ENCODE measurements around a stretch of chr9.

DNA sequence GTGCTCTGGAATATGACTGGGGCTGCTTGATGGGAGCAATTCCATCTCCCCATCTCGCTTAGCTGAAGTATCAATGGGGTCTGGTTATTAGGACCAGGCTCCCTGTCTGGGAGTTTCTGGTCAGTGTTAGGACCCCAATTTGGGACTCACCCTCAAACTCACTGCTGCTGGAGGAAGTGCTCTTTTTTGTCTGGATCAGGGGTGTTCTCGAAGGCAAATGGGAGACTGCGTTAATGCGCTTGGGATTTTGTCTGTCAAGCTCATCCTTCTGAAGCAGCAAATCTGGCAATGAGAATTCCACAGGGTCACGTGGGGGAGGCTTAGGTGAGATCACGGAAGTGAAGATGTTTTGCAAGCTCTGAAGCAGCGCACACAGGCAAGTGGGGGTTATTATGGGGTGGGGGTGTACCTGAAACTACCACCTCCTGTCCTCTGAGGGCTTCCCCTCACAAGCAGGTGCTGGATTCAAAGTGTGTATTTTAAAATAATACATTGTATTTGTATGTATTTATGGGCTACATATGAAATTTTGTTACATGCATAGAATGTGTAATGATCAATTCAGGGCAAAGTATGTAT is 10.5 kb upstream of the TEX53 start:
- RAMPAGE, long total RNA: no peak
- RRBS: no CpG with 5 or more reads among the region's 7 CpGs

DNA sequence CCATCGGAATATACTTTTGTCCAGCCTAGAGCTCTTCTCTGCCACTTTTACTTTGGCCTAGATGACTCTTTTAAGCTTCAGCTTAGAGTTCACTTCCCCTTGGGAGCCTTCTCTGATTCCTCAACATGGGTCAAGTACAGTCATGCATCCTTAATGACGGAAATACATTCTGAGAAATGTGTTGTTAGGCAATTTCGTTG is 14.9 kb upstream of the TNFSF15 start:
- RAMPAGE, long total RNA: no peak
- RRBS: no CpG with 5 or more reads among the region's 3 CpGs

DNA sequence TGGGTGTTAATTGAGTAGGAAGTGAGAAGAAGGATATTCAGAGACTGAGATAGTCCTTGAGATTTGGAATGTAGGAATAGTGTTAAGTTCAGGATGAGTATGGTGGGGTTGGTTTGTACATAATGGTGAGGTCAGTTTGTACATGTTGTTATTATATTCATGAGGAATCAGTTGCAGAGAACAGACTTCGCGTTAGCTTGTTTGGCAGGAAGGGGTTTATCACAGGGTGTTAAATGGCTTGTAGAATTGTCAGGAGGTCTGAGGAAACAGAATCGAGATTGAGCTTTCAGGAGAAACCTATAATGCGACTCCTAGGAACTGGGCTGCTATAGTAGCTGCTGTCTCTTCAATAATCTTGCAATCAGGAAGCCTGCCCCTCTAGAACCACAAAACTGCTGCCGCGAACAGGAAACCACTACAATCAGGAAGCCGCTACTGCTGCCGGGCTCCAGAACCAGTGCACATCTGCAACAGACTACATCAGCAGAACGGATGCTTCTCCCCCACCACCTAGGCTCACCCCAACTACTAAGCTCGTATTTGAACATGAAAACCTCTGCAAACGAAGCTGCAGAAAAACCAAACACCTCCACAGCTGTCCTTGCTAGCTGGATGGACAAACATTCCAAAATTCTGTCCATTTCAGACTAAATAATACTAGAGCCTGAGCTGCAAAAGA is 31.7 kb downstream of the TNFSF8 start:
- RAMPAGE, long total RNA: no peak
- RRBS: no CpG with 5 or more reads among the region's 11 CpGs

- RAMPAGE, long total RNA: no peak
- RRBS: no CpG with 5 or more reads among the region's 4 CpGs
These were observed 22.2 kb downstream of the TNFSF8 start for GRCh38 chr9:114908021-114908830.

DNA sequence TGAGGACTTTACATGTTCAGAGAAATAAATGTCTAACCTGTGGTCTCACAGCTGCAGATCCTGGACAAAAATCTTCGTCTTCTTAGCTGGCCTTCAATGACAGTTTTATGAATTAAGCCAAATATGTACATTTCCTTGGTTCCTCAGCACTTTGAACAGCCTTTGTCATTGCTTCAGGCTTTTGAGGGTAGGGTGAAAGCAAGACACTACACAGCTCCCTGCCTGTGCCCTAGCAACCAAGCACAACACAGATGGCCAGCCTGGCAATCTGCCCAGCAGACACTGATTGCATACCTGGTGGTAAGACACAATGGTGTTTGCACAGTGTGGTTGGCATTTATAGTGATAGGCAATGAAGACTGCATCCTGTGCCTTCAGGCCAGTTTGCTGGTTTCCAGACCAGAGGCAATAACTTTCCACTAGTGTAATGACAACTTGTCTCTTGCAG is 144.4 kb upstream of the TNC start:
- RAMPAGE, long total RNA: no peak
- RRBS: no CpG with 5 or more reads among the region's 1 CpG

- RAMPAGE, long total RNA: no peak
- RRBS: no CpG with 5 or more reads among the region's 1 CpG
These were observed 497.9 kb upstream of the TNC start for GRCh38 chr9:115615837-115616264.

- RAMPAGE, long total RNA: no peak
- RRBS: no CpG with 5 or more reads among the region's 12 CpGs
These were observed 165.0 kb downstream of the PAPPA start for GRCh38 chr9:116318459-116319150.

- RAMPAGE, long total RNA: no peak
- RRBS: no CpG with 5 or more reads among the region's 7 CpGs
These were observed 499.6 kb upstream of the BRINP1 start for GRCh38 chr9:119868678-119869335.

- RAMPAGE, long total RNA: no peak
- RRBS: no CpG with 5 or more reads among the region's 8 CpGs
These were observed 226.5 kb downstream of the CDK5RAP2 start for GRCh38 chr9:120353401-120353951.

DNA sequence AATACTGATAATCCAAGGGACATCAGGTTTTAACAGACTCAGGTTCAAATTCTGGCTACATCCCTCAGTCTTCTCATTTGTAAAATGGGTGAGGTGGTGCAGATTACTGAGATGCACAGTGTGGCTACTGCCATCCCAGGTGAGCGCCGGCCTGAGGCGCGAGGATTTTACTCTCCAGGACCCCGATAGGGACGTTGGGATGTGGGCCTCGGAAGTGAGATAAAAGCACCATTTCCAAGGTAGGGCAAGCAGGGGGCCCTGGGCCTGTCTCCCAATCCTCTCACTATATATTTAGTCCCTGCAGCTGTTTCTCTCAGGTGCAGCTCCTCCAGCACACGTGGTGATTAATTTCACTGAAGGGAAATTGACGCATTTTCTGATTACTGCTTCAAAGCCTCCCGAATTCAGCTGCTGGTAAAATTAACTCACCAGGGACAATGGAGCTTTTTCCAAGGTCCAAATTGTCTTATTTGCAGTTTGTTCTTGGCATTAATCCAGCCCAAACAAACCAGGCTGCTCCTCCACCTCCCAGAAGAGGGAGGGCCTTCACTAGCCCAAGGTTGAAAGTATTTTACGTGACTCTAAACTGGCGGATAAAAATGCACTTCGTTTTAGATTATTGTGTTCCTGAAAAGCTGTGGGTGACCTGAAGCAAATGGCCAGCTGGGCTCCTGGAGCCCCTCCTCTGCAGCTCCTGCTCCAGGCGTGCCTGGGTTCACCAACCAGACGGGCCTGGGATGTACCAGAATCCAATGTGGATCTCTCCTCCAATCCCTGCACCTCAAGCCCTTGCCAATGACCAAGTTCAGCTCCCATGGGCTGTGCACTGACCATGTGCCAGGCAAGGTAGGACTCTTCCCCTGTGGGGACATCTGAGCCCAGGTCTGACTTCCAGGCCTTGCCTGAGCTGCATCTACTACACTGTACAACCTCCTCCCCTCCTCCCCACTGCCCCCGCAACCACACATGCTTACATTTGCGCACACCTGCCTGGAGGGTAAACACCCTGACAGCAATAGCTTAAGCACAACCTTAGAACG is 193.6 kb downstream of the CDK5RAP2 start:
- RAMPAGE, long total RNA: no peak
- RRBS: no CpG with 5 or more reads among the region's 18 CpGs

DNA sequence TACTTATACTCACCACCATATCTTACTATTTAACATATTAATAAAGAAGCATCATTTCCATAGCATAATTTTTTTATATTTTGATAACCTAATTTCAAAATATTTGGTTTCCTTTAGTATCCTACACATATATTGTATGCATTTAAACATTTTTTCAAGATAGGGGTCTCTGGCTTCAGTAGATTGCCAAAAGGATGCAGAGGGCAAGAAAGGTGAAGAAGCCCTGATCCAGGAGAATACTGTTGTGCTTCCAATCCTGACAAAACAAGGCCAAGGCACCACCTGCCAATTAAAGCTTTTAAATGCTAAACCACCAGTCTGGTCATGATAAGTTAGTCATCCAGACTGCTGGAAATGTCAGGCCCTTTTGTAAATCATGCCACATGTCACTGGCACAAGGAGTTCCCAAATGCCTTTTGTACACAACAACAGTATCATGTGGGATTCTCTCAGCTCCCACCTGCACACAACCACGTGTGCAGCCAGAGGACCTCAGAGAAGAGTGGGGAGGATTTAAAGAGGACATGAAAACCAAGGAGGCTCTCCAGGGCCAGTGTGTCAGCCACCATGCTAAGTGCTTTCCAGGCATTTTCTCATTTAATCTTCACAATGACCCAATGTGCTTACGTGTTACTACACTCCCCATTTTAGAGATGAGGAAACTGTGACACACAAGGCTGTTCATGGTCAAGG is 99.3 kb downstream of the CDK5RAP2 start:
- RAMPAGE, long total RNA: no peak
- RRBS: no CpG with 5 or more reads among the region's 2 CpGs

DNA sequence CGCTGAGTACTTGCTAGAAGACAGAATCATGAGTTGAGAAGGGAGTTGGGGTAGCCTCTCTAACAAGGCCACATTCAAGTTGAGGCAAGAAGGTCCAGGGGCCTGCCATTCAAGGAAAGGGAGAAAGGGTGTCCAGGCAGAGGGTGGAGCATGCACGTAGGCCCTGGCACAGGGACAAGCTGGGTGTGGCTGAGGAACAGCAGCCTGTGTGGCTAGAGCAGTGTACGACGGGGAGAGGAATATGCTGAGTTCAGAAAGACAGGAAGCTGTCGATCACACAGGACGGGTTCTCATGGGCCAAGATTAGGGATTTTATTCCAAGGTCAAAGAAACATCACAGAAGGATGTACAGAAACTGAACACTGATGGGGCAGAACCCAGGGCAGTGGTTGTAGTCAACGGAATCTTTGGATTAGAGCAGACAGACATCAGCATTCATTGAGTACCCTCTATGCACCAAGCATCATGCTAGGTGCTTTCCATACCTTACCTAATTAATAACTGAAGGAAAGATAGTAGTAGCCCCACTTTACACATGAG is 16.8 kb downstream of the CDK5RAP2 start:
- RAMPAGE, long total RNA: no peak
- RRBS: no CpG with 5 or more reads among the region's 7 CpGs

DNA sequence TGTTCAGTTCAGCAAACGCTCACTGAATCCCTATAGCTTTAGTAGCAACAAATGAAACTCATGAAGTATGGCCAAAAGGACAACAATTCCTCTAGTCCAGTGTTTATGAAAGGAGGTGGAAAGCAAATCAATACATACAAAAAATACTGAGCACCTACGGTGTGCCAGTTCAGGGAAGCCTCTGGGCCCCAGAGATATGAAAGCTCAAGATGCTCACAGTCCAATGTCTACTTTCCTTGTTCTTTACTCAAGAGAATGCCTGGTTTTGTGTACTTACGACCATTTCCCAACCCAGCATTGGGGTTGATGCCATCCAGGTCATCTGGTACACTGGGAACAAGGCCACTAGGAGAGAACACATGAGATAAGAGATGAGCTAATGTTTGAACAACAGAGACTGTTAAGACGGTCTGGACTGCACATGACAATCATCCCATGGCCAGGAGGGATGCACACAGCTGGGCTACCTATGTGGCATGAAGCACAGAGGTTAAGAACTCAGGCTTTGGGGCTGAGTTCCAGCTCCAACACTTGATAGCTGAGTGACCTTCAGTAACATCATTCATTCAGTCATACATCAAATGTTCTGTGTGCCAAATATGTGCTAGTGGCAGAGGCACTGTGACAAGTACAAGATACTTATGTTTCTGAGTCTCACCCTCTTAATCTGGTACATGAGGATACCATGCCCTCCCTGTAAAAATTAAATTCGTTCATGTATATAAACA is 8.1 kb downstream of the CDK5RAP2 start:
- RAMPAGE, long total RNA: no peak
- RRBS: no CpG with 5 or more reads among the region's 5 CpGs

GRCh38 chr9:120713248-120713801 is 945 bp downstream of the MEGF9 start:
- RAMPAGE, long total RNA: no peak
- RRBS: 2% methylated on average over 7 of the region's 18 CpGs

GRCh38 chr9:120730659-120731683 is 16.7 kb upstream of the MEGF9 start:
- RAMPAGE, long total RNA: no peak
- RRBS: no CpG with 5 or more reads among the region's 8 CpGs

GRCh38 chr9:120760814-120761462 is 32.3 kb downstream of the FBXW2 start:
- RAMPAGE, long total RNA: no peak
- RRBS: no CpG with 5 or more reads among the region's 4 CpGs

DNA sequence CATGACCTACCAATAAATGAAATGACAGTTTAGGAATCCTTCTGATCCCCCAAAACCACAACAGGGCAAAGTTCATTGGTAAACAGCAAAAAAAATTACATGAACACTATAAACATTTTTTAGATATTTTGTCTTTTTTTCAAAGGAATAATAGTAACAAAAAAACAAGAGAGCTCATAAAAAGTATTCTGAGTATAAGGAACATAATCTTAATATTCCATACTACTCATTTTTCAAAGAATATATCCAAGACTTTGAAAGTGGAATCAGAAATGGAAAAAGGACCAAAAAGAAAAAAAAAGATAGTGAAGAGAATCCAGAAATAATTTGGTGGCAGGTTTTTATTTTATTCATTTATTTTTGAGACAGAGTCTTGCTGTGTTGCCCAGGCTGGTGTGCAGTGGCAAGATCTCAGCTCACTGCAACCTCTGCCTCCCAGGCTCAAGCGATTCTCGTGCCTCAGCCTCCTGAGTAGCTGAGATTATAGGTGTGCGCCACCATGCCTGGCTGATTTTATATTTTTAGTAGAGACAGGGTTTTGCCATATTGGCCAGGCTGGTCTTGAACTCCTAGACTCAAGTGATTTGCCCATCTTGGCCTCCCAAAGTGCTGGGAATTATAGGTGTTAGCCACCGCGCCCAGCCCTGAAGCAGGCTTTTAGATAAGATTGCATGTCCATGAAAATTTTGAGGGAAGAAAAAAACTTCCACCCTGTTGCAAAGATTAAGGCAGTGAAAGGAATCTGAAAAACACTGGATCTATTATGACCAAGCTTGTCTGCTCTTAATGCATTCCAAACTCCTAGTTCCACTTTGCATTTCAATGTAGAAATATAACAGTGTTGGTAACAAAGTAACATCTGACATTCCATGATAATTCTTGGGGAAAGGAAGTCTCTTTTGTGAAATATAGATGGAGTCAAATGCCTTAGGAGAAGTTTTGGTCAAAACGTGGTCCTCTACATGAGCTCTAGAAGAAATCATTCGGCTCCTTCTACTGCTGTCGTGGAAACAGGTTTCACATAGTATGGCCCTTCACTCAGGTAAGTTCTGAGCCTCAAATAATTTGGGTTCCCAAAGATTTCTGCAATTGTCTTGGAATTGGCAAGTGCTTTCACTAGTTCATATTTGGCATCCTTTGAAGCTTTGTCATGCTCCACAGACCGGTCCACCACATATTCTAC is 24.1 kb downstream of the B3GALT9 start:
- RAMPAGE, long total RNA: no peak
- RRBS: no CpG with 5 or more reads among the region's 9 CpGs

- RAMPAGE, long total RNA: no peak
- RRBS: no CpG with 5 or more reads among the region's 3 CpGs
These were observed 12.0 kb downstream of the PSMD5 start for GRCh38 chr9:120830842-120831074.

GRCh38 chr9:120874797-120875408 is 2.1 kb downstream of the PHF19 start:
- RAMPAGE, long total RNA: no peak
- RRBS: no CpG with 5 or more reads among the region's 2 CpGs

DNA sequence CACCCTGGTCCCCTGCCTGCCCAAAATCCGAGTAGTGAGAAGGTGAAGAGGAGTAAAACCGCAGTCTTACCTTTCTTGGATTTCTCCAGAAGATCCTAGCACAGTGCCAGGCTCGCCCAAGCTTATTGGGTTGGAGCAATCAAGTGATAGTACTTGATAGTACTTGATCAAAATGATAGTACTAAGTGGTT is 2.8 kb upstream of the TRAF1 start:
- RAMPAGE, long total RNA: no peak
- RRBS: no CpG with 5 or more reads among the region's 3 CpGs

Data from epithelial cell of proximal tubule (primary cell).